Lower leg skin (tissue), 2 donors: ENCODE results near the genes UBAC1 and DNLZ.

DNA sequence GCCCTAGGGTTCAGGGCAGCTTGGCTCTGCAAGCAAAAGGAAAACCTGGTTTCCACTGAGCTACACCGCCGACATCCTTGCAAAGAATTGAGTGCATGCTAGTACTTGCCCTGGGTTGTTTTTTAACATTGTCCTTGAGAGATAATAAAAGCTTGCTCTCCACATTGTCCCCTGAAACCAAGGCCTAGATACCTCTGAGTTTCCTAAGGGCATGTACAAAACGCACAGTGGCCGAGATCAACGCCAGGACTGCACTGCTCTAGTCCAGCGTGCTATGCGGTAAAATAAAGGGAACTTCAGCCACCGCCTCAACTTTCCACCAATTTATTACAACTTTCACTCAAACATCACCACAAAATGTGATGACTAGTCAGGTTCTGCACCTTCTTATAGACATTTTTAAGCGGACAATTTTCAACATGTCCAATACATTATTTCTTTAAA lies 4.4 kb downstream of the CAMSAP1 start:
- PRO-cap, result no peak
- RAMPAGE, long total RNA, 2 experiments, result no peak in any of the 2 experiments

DNA sequence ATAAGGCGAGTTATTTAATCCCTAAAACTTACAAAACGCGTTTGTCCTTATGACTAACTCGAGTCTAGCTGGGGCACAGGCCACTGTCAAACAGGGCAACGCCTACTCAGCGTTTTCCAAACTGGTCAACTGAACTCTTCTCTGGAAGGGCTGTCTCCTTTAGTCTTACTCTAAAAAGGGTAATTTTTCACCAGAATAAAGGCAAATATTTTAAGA lies 1.4 kb downstream of the CAMSAP1 start:
- PRO-cap, result no peak
- RAMPAGE, long total RNA, 2 experiments, result no peak in any of the 2 experiments

DNA sequence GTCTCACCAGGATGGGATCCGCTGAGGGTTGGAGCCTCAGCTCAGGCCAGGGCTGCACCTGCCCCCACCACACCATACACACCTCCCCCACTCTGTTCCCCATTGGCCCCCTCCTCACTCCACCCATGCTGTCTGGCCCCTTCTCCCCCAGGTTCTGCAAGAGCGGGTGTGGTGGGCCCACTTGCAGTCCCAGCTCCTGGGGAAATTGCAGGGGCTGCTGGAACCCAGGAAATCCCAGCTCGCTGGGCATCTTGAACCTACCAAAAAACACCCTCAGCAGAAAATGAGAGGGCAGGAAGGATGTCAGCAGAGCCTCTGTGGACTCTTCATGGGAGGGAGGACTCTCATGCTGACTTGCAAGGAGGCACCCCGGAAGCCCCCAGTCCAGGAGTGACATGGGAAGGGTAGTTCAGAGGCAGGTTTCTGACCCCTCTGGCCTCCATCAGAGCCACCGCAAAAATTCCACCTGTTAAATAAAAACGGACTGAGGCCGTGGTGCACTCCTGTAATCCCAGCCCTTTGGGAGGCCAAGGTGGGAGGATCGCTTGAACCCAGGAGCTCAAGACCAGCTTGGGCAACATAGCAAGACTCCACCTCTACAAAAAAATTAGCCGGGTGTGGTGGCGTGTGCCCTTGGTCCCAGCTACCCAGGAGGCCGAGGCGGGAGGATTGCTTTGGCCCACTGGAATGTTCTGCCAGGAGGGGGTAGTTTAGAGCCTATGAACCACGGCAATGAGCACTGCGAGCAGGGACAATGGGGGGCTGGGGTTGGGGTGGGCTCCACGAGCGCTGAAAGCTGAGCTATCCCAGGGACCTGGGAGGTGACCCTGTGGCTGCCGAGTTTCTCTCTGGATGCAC lies 12.4 kb upstream of the CAMSAP1 start:
- PRO-cap, result no peak
- RAMPAGE, long total RNA, 2 experiments, result no peak in any of the 2 experiments

DNA sequence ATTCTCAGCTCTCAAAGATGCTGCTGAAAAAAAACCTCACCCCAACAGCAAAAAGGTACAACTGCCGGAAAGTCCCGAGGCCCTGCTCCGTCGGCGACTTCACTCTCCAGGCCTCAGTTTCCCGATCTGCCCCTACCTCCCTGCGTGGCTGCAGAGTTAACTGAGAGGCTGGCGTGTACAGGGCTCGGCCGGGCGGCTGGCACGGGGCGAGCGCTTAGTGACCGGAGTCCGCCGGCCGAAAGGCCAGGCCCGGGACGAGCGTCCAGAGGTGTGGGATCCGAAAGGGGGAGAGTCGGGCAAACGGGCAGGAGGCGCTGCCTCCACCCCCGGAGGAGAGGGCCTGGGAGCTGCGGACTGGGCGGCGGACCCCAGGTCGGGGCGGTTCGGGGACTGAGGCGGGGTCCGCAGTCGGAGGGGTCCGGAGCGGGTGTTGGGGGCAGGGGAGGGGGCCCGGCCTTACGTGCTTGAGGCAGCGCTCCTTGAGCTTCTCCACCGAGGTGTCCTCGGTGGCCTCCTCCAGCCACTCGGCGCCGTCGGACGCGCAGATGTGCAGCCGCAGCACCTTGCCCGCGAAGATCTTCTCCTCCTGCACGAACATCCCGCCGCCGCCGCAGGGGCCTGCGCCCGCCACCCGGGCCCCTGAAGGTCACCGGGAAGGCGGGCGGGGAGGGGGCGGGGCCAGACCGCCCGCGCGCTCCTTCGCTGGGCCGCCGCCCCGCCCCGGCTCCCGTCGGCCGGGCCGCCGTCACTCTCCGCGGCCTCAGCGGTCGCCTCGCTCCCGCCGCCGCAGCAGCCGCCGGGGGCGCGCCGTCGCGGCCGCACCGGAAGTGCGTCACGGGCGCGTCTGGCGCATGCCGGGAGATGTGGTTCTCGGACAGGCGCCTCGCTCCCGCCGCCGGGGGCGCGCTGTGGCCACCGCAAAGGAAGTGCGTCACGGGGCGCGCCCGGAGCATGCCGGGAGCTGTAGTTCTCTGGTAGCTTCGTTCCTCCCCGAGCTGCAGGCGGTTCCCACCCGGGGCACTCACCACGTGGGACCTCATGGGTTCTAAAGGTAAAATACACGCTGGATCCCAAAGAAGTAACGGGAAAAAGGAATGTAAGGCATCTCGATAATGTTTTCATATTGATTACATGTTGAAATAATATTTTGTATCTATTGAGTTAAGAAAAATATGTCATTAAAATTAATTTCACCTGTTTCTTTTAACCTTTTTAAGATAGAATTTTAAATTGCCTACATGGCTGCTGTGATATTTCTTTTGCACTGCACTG lies at the start of gene UBAC1:
TSS of gene UBAC1 (minus strand) at position 809 of the 1,272 bp plus-strand sequence.
- PRO-cap, result unidirectional peak, minus-strand start at position 641 of the sequence; unidirectional peak, minus-strand start at position 798 of the sequence
- RAMPAGE, long total RNA, 2 experiments, result start-site peak on the minus strand in 2 of 2 experiments, centred at position 647 of the sequence, 304 to 414 reads per replicate

GRCh38 chr9:135962056-135962555 lies 933 bp upstream of the UBAC1 start:
- PRO-cap, result no peak
- RAMPAGE, long total RNA, 2 experiments, result no peak in any of the 2 experiments

- PRO-cap, result no peak
- RAMPAGE, long total RNA, 2 experiments, result no peak in any of the 2 experiments
Observed at GRCh38 chr9:136087616-136087988, 7.5 kb downstream of the NACC2 start.

DNA sequence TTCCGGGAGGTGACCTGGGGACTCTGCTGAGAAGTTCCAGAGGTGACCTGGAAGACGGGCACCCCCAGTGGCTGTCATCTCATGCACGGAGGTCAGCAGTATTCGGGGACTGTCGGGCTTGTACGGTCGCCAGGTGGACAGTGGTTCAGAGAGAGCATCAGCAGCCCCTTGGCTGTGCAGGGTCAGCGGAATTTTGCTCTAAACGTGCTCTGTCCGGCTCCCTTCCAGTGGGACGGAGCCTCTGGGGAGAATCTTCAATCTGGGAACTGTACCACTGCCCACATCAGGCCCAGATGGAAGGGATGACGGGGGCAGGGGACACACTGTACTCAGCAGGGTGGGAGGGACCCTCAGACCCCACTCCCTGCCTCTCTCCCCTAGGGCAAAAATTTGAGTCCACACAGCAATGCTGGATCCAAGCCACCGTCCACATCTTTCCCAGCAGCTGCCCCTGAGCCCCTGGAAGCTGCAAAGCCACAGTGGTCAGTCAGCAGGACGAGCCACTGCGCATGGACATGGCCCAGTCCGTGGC lies 7.0 kb downstream of the NACC2 start:
- PRO-cap, result no peak
- RAMPAGE, long total RNA, 2 experiments, result no peak in any of the 2 experiments

- PRO-cap, result no peak
- RAMPAGE, long total RNA, 2 experiments, result no peak in any of the 2 experiments
Observed at GRCh38 chr9:136091538-136092014, 3.5 kb downstream of the NACC2 start.

- PRO-cap, result no peak
- RAMPAGE, long total RNA, 2 experiments, result no peak in any of the 2 experiments
Observed at GRCh38 chr9:136115302-136115731, 3.4 kb downstream of the TMEM250 start.

DNA sequence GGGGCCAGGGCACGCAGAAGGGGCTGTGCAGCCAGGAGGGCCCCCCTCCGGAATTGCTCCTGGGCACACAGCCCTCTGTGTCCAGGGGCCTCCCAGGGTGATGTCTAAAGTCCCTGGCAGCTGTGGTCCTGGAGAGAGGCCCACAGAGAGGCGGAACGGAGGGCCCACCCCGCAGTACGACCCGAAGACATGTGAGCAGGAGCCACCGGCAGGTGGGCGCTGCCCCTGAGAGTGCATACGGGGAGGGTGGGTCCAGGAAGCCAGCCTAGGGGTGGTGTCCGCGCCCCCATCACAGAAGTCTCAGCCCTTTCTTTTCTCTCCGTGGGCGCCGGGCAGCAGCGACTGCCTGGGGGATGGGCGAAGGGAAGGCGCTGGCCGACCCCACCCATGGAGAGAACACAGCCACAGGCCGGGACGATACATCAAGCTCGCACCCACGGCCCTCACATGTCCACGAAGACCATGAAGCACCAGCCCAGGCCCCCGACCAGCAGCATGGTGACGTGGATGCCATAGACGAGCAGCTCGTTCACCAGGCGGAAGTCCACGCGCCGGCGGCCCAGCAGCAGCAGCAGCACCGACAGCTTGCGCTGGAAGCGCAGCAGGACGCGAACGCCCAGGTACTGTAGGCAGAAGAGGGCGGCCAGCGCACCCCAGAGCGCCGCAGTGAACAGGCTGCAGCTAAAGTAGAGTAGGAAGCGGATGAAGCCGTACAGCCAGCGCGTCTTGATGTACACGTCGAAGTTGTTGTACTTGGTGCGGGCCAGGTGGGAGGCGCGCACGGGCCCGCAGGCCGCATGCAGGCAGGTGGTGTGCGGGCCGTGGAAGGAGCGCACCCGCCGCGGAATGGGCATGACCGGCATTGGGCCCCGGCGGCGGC lies 2.4 kb downstream of the TMEM250 start:
- PRO-cap, result no peak
- RAMPAGE, long total RNA, 2 experiments, result no peak in any of the 2 experiments

GRCh38 chr9:136117226-136118035 lies 1.2 kb downstream of the TMEM250 start:
- PRO-cap, result no peak
- RAMPAGE, long total RNA, 2 experiments, result no peak in any of the 2 experiments

DNA sequence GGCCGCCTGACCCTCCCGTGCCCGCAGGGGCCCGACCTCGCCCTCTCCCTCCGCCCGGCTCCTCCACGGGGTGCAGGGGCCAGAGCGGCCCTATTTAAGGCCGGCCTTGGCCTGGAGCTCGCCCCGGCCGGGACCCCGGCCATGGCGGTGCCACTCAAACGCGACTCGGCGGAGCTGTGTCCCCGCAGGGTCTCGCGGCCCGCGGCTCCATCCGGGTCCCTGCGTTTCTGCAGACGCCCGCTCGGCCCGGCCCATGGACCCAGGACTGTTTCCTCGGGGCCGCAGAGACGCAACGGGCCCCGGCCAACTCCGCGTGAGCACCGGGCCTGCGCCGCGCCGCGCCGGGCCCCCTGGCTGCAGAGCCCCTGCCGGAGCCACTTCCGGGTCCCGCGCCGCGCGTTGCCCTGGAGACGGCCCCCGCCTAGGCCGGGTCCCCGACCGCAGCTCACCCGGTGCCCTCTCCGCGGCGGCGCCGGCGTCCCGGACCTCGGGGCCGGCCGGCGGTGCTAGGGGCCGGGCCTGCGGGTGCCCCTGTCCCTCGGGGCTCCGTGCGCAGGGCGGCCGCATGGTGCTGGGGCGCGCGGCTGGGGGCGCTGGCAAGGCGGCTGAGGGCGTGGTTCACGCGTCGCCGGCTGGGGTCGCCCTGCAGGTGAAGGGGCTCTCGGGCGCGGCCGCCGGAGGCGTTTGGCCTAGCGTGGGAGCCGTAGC lies 485 bp downstream of the TMEM250 start:
- PRO-cap, result no peak
- RAMPAGE, long total RNA, 2 experiments, result no peak in any of the 2 experiments

DNA sequence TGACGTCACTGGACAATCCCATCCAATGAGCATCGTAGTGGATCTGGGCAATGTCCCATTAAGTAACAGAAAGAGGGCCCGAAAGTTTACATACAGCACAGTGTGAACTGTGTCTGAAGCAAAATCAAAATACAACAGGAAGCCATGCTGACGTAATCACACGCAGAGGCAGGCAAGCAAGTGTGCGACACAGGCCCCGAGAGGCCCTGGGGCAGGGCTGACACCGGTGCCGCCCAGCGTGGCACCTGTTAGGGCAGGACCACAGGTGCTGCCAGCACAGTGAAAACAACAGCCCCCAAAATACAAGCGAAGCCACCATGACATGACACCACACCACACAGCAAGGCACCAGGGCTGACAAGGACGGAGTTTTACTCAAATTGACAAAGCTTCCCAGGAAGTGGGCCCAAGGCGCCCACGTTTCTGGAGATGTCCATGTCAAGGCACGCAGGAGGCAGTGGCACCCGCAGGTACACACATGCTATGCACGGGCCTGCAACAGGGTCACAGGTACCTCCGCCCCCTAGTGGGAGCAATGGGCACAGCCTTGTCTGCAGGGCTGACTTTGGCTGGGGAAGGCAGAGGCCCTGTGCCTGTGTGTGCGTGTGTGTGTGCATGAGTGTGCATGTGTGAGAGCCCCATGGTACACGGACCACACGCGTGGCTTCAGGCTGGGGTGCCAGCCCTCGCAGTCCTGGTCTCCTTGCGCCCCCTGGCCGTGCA lies 19.7 kb downstream of the QSOX2 start:
- PRO-cap, result no peak
- RAMPAGE, long total RNA, 2 experiments, result no peak in any of the 2 experiments

- PRO-cap, result no peak
- RAMPAGE, long total RNA, 2 experiments, result no peak in any of the 2 experiments
Observed at GRCh38 chr9:136229038-136230010, 16.3 kb downstream of the QSOX2 start.

GRCh38 chr9:136363539-136364272 lies at the start of gene DNLZ:
TSS of gene DNLZ (minus strand) at chr9:136363744.
- PRO-cap, result unidirectional peak, minus-strand start at chr9:136363734
- RAMPAGE, long total RNA, 2 experiments, result no peak in any of the 2 experiments

DNA sequence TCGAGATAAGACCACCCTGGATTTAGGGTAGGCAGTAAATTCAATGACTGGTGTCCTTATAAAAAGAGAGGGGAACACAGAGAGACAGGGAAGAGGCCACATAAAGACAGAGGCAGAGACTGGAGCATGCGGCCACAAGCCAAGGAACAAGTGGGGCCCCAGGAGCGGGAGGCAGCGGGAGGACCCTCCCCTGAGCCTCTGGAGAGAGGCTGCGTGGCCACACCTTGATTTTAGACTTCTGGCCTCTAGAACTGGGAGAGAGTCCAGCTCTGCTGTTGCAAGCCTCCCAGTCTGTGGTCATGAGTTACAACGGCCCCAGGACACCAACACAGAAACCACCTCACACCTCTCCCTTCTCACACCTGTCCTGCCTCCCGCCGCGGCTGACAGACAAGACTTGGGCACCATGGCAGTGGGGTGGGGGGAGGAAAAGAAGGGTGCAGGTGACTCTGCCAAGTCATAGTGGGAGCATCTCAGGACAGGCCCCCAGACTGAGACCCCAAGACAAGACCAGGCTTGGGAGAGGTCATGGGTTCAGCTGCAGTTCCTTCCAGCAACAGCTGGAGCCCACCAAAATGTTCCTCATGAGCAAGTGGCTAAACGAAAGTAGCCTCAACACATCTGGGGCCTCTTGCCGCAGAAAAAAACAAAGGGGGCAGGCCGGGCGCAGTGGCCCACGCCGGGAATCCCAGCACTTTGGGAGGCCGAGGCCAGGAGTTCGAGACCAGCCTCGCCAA lies 2.1 kb downstream of the INPP5E start:
- PRO-cap, result no peak
- RAMPAGE, long total RNA, 2 experiments, result no peak in any of the 2 experiments

DNA sequence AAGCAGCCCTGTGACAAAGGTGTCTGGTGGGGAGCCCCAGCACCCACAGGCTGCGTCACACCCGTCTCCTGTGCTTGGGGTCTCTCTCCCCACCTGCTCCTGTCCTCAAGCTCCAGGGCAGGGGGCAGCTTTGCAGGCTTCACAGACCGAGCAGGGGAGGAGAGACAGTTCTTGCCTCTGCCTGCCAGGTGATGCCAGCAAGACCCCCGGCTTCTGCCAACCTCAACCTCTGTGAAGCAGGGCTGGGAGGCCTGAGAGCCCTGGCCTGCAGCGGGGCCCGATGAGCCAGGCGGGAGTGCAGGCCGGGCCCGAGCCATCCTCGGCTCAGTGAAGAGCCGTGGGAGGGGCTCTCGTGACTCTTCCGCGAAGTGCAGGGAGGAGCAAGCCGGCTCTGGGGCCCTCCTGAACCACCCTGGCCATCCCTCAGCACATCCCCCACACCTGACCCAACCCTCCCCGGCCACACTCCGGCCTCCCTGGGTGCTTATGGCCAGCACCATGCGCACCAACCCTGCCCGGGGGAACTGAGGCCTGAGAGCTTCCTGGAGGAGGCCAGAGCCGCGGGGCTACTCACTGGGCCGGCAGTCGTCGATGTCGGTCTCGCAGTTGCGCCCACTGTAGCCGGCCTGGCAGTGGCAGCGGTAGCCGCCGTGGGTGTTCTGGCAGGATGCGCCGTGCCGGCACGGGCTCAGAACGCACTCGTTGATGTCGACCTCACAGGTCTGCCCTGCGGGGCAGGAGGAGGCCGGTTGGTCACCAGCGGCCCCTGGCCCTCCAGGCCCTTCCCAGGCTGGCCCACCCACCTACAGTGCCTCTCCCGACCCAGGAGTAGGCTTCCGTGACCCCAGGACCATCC lies 27.5 kb upstream of the SEC16A start:
- PRO-cap, result no peak
- RAMPAGE, long total RNA, 2 experiments, result no peak in any of the 2 experiments

- PRO-cap, result no peak
- RAMPAGE, long total RNA, 2 experiments, result no peak in any of the 2 experiments
Observed at GRCh38 chr9:136626609-136627023, 36.1 kb upstream of the EGFL7 start.

- PRO-cap, result no peak
- RAMPAGE, long total RNA, 2 experiments, result no peak in any of the 2 experiments
Observed at GRCh38 chr9:136643269-136643800, 19.4 kb upstream of the EGFL7 start.

DNA sequence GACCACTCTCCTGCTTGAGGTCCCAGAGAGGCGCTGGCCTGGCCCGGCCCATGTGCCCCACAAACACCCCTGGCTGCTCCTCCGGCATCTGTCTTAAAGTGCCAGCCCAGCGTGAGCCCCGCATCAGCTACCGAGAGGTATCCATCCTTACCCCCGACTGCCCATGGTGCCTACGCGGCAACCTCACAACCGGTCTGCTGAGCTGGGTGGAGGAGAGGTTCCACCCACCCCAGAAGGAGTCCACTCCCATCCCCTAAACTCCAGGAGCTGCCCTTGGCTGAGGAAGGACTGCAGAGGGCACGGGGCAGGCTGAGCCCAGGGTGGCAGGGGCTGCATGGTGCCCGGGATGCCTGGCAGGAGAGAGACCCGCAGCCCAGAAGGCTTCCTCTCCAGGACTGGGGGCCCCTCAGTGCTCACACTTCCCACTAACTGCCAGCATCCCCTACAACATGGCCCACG lies 15.7 kb upstream of the EGFL7 start:
- PRO-cap, result no peak
- RAMPAGE, long total RNA, 2 experiments, result no peak in any of the 2 experiments